ENCODE measurements around a stretch of chr1.

DNA sequence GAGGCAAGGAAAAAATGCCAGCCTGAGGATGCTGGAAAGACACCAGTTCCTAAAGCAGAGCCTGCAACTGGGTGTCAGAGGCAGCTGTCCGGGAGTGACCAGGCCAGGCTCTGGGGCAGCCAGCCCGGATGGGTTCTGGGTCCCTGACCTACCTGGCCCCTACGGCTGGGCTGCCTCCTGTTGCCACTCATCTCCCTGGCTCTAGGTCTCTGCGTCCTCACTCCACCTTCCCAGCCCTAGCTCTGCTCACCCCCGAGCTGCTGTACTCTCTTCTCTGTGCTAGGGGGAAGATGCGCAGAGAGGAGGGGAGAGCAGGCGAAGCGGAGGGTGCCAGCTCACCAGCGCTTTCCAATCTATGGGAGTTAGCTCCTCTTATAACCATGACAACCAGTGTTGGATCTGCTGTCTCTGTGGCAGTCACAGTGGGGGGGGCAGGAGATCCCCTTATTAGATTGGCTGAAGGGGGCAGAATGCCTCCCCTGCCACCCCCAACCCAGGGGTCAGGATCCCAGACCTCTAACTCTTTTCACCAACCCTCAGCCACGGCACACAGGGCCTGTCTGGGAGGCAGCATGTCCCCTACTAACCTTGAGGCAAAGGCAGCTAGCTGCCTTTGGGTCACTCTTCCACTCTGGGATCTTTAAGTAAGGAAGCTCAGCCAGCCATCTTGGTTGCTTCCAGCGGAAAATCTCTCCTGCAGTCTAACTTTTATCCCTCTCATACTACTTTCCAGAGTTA, 8.8 kb downstream of the ARHGEF2 start:
- RRBS, result 55% methylated on average over 1 of the region's 11 CpGs

DNA sequence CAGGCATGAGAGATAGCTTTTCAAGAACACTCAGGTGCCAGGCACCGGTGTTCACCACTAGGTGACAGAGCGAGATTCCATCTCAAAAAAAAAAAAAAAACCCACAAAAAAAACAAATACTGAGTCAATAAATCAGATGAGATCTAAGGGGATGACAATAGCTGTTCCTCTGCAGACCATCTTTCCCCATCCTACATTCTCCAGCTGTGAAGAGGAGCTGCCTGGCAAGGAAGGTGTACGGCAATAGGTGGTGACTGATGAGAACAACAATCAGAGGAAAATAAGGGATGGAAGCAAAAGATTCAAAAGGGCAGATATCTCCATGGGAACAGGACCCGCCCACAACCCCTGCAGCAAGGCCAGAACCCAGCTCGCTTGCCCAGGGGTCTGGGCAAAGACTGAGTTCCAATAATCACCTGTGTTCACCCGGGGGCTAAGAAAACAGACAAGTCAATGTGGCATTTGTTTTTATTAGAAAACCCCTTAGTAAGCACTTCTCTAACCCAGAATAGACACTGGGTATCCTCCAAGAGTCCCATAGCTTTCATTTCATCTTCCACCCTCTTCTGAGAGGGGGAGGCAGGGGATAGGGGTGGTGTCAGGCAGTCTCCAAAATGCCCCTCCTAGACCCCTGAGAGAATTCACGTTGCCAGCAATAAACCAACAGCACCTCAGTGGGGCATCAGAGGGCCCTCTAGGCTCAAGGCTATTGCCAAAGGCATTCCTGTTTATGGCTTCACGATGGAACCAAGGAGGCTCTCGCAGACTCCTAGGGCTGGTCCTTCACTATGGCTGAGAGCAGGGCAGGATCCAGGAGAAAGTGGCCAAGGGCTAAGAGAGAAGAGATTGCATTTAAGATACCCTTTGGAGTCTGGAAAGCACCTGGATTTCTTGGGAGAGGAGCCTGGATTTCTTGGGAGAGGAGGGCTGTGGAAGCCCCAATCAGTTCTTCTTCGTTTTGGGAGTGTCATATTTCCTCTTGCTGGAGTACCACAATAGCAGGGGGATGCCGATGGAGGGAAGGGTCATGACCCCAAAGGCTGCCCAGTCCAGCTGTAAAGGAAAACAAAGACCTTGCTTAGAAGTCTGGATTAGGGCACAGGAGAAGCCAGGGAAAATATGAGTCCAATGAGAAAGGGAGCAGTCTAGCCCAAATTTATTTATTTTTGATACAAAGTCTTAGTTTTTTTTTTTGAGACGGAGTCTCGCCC, 11.7 kb downstream of the SSR2 start:
- RRBS, result no CpG with 5 or more reads among the region's 13 CpGs

DNA sequence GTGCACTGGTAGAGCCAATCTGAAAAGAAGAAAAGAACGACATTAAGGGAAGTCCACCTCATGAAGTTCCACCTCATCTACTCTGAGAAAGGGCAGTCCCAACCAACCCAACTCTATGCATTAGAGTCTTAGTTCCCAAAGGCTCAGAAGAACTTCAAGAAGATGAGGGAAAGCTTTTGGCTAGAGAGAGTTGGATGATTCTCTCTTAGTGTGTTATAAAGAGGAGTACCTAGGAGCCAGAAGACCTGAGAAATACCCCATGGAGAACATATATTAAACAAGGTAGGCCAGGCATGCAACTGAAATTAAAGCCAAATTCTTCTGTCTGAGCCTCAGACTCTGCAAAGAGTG, 8.9 kb downstream of the SSR2 start:
- RRBS, result no CpG with 5 or more reads among the region's 1 CpG

- RRBS, result 0% methylated on average over 1 of the region's 23 CpGs
Observed at GRCh38 chr1:156081787-156082330, 406 bp downstream of the MEX3A start.

DNA sequence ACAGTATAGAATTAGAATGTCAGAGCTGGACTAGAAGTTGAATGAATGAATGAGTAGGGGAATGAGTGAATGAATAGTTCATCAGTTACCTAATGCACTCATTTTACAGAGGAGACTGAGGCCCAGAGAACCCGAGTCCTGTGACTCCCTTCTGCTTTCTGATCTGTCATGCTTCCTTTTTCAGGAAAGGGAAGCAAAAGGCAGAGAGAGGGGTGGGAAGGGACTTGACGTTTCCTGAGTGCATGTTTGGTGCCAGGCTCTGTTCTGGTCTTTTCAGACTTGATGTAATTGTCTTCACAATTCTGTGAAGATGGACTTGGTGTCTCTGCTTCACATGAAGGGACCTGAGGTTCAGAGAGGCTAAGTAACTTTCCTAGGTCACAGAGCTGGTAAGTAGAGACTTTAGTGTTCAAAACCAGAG, 7.9 kb upstream of the MEX3A start:
- RRBS, result no CpG with 5 or more reads among the region's 2 CpGs

DNA sequence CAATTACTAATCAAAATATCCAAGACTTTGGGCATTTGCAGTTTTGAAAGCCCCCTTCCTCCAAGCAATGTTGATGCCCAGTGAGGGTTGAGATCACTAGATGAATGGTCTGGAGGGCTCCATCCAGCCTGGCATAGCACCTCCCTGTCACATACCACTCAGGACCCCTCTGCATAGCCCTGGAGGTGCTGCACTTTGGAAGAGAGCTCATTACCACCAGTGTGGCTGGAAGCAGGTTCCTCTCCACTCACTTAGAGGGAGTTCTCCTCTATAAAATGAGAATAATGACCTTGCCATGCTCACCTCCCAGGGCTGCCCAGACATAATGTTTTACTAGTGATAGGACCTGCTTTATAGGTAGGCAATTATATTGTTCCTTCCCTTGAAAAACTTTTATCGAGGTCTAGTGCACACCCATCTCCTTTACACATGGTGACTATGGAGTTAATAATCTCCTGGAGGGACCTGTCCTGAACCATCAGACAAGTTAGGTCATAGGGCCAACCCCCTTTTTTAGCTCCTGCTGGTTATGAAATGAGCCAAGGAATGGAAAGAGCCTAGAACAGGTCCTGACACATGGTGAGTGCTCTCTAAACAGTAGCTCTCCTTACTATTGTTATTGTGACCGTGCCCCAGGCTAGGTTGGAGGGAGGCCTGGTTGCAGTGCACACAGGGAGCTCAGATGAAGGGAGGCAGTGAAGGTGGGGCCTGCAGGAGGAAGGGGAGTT, 14.4 kb upstream of the LMNA start:
- RRBS, result no CpG with 5 or more reads among the region's 2 CpGs

DNA sequence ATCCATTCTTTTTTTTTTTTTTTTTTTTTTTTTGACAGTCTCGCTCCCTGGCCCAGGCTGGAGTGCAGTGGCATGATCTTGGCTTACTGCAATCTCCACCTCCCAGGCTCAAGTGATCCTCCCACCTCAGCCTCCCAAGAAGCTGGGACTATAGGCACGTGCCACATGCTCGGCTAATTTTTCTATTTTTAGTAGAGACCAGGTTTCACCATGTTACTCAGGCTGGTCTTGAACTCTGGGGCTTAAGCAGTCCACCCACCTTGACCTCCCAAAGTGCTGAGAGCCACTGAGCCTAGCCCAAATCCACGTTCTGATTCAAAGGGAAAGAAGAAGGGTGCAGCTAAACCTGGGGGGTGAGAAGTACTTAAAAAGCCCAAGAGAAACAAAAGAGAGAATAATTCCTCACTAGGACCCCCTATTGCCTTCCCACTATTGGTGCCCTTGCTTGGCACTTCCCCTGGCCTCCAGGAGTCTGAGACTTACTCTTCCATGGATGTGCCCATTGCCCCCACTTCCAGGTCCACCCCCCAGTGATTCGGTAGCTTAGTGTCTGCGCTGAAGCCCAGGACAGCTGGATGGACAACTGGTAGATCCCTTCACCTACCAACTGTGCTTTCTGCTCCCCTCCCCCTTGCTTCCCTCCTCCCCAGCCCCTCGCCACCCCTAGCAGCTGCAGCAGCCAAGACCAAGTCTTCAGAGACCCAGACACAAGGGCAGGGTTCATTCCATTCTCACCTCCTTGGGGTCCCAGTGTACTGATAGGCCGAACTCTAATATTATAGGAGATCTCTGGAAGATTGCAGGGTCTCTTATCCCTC, 6.7 kb downstream of the LMNA start:
- RRBS, result no CpG with 5 or more reads among the region's 8 CpGs

DNA sequence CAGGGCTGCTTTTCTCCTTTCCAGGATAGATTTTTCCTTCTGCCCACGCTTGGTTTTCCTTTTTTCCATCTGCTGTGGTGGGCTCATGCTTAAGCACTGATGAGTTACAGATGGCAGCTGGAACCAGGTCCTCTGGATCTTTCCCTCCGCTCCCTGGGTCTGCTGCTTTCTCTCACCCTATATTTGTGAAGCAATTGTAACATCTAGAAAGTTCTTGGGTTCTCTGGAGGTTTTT, 14.9 kb downstream of the LMNA start:
- RRBS, result no CpG with 5 or more reads among the region's 2 CpGs

- RRBS, result no CpG with 5 or more reads among the region's 36 CpGs
Observed at GRCh38 chr1:156135786-156136744, 17.3 kb upstream of the SEMA4A start.

DNA sequence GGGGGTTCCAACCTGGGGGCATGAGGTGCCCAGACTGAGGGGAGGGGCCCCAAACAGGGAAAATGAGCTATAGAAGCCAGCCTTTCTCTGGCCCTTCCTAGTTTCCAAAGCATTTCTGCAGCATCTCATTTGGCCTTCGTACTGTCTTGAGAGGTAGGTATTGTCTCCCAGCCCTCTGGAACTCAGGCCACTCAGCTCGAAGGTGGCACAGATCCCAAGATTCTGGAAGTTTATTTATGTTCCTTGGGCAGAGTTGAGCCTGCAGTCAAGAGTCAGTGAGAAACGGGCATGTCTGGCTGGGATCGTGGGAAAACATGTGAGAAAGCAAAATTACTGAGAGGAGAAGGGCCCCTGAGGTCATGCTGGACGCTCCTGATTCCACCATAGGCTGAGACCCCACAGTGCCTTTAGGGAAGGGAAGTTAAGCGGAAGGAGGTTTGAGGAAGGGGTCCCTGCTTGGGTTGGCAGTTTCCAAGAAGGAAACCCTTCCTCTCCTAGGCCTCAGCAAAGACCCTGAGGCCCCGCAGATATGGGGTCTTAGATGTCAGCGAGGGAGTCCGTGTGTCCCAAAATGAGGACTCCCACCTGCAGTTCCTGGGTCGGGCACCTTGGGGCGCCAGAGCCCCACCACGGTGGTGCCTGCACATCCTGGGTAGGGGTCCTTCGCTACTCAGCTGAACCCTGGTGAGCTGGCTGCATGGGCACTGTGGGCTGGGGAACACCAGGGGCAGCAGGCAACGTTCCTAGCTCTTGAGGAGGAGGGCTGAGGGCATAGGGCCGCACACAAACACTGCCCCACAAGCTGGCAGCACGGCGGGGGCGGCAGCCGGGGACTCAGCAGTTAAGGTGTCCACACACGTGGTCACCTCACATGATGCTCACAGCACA, 12.4 kb upstream of the SEMA4A start:
- RRBS, result no CpG with 5 or more reads among the region's 20 CpGs

- RRBS, result no CpG with 5 or more reads among the region's 10 CpGs
Observed at GRCh38 chr1:156150431-156151325, 2.7 kb upstream of the SEMA4A start.

DNA sequence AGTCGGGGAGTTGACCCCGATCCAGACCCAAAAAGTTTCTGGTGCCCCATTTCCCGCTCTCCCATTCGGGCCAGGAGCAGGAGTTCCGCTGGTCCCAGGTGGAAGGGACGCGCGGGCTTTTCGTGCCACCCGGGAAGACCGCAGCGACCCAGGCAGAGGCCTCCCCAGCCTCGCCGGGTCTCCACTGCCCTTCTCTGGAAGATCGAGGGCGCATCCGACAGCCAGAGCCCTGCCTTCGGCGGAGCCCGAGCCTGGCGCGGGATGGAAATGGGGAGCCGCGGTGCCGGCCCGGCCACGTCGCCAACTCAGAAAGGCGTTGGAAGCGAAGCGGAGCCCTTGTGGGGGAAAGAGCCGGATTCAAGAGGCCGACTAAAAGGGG, 51.7 kb downstream of the RHBG start:
- RRBS, result 10% methylated on average over 13 of the region's 33 CpGs

GRCh38 chr1:156436115-156436726, 64.4 kb downstream of the MEF2D start:
- RRBS, result 5% methylated on average over 13 of the region's 68 CpGs

GRCh38 chr1:156582506-156583225, 3.1 kb downstream of the TTC24 start:
- RRBS, result 81% methylated on average over 2 of the region's 10 CpGs

DNA sequence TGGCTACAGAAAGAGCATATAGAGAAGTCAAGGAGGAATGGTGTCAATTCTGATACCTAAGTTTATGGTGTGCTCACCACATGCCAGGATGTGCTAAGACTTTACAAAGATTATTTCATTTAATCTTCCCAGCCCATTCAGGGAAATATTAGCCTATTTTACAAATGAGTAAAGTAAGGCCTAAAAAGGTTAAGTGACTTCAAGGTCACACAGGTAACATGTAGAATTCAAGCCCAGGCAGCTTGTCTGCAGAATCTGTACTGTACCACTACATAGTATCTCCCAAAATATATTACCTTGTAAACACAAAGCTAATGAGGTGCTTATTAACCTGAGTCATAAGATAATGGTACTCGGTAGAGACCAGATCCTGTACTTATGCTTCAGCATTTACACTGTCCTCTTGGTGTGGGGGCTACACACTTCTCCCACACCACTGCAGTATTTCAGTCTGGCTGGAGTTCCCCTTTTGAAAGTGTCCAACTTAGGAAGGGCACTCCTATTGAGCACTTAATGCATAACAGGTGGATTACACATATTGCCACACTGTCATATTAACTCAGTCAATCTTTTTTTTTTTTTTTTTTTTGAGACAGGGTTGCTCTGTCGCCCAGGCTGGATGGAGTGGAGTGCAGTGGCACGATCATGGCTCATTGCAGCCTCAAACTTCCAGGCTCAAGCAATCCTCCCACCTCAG, 8.1 kb downstream of the NAXE start:
- RRBS, result no CpG with 5 or more reads among the region's 3 CpGs

- RRBS, result 46% methylated on average over 3 of the region's 16 CpGs
Observed at GRCh38 chr1:156675429-156676281, 1.6 kb downstream of the NES start.

DNA sequence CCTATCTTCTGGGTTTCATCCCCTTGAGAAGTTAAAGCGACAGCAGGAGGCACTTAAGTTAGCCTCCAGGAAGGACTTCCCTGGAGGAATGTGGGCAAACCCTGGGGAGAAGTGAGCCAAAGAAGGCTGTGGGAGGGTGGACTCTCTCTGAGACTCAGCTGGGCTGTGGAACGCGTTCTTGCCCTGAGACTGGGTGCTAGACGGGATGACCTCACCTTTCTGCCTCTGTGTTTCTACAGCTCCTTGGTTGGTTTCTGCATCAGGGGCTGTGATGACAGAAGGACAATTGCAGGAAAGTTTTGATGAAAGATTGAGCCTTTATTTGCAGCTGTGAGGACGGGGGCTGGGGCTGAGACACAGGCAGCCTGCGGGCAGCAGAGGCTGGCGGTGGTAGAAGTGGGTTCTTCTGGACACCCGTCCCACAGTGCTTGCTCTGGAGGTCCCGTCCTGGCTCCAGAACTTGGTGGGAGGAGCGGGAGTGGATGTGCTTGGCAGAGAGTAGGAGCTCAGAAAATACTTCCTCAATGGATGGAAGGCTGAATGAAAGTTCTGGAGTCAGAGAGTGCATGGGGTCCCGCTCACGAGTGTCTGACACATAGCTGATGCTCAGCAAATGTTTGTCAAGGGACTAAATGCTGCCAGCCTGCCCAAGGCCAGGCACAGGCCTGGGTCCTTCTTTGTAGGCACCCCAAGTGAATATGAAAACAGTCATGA, 13.3 kb upstream of the NES start:
- RRBS, result no CpG with 5 or more reads among the region's 12 CpGs

DNA sequence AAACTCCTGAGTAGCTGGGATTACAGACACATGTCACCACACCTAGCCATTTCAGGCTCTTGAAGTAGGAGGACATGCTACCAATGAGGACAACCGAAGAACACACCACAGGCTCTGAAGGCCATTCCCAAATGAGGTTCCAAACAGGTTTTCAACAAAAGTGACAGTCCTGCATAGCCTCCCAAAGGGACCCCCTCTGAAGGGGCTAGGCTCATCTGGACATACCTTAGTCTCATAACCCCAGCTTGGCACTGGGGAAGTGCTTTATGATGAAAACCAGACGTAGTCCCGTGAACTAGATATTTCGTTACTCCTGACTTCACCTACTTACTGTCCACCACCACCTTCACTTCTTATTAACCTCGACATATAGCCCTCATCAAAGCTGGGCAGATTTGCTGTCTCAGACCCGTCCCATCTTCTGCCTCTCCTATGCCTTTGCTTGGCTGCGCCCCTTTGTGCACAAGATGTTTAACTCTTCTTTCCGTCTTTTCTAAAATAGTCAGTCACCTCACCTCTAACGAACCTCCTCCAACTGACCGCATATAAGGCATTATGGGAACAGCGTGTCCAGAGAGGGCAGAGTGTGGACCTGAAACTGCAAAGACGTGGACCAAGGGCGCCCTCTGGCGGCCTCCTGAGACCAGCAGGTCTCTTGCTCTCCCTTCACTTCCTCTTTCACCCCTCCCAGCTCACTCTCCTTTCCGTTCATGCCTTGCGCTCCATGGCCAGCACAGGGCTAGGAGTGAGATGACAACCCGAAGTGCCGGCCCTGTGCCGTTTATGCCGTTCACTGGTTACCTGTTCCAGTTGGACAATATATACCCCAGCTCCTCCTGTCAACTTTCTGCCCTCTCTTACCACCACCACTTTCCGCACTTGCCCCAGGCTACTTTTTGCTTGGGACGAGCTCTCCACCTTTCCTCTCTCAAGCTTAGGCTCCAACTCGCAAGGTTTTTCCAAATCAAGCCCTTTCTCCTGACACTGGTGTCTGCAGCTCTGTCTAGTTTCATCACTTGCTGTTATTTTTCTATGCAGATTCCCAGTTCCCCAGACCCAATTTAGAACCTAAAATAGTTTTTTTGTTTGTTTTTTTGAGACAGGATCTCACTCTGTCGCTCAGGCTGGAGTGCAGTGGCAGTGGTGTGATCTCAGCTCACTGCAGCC, 2.5 kb upstream of the METTL25B start:
- RRBS, result no CpG with 5 or more reads among the region's 24 CpGs

DNA sequence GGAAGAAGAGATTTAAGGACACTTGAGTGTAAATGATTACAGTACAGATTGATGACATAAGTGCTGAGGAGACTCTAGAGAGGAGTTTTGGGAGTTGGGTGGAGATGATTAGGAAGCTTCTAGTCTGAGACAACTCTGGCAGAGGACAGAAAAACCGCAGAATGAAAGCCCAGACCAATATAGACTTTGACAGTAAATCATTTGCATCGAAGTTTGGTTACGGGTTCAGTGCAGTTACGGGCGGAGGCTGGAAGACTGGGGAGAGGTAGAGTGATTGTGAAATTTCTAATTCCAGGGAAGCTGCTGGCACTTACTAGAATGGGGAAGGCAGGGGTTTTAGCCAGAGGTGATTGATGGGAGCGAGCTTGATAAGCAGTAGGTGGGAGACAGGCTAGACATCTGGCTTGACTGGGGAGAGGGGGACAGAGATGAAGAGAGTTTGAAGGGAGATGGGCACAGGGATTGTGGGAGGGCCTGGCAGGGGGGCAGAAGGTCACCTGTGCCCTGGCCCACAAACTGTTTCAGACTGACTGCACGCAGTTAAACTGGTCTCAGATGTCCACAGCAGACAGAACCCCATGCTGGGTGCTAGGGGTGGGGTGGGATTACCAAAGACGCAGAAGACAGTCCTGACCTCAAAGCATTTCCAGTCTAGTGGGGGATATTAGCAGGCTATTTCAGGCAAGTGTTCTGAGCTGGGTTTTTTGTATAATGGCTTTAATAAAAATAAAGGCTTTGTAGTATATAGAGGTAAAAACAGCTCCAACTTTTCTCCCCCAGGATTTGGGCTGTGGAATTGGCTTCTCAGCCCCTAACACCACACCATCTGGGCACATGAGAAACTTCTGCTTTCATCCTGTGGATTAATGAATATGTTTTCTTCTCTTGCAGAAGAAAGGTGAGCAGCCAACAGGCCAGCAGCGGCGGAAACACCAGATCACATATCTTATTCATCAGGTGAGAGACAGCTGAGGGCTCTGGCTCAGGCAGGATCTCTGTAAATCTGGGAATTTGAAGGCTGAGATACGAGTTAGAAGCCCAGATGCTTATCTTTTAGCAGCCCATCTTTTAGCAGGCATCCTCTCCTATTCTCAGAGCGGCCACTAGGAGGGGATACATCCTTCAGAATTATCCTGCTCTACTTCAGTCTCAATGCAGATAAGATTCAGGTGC, 19.9 kb downstream of the SH2D2A start:
- RRBS, result no CpG with 5 or more reads among the region's 12 CpGs

DNA sequence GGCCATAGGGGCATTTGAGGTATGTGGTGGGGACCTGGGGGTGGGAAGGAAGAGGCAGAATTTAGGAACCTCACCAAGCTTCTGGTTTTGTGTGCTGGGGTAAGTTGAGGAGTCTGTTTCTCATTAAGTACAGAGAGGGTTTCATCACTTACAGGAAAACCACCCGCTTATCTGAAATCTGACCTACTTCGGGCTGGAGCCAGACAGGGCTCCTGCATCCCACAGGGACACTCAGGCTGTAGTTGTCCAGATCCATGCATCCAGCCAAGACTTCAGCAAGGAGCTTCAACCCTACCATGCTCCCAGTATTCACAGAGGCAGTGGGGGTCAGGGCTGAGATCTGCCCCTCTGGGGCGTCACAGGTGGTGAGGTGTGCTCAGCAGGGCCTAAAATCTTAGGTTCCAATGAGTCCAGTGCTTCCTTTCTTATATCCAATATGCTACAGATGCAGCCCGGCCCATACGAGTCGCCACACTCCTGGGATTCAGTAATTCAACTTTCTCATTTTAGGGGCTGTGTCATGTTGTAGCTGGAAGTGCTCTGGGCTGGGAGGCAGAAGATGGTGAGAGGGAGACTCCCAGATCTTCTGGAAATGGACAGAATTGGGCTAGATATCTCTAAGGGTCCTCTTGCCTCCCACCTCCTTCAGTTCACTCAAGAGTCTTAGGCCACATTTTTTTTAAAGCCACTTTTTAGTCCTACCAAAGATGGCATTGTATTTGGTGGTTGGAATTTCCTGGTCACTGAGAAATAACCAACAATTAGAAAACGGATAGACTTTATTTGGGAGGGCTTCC, 14.9 kb downstream of the SH2D2A start:
- RRBS, result no CpG with 5 or more reads among the region's 7 CpGs